Metanephros (tissue), 2 donors: ENCODE measurements around a stretch of chr17.

DNA sequence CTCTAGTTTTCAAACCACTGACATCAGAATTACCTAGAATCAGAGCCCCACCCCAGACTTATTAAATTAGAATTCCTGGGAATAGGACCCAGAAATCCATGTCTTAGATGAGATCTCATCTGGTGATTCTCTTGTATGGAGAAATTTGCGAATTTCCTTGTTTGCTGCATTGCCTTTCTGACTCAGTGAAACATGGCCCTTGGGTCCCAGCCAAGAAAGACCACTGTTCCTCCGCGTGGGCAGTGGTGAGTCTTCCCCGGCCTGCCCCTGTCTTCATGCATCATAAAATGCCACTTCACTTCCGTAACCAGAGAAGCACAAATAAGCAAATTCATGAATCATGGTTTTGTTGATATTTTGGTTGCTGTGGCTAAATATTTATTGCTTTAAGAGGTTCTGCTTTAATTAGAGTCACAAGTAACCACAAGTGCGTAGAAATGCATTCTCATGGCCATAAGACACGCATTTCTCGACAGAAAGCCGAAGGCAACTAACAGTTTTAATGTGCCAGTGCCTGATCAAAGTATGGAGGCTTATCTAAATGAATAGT is 76.3 kb downstream of the WIPI1 start:
- RAMPAGE, long total RNA, result no peak

GRCh38 chr17:68456262-68457013 is 858 bp downstream of the WIPI1 start:
- RAMPAGE, long total RNA, result no peak

GRCh38 chr17:68498428-68499176 is 13.6 kb upstream of the PRKAR1A start:
- RAMPAGE, long total RNA, result no peak

GRCh38 chr17:68542873-68543138 is 30.6 kb downstream of the PRKAR1A start:
- RAMPAGE, long total RNA, result no peak

DNA sequence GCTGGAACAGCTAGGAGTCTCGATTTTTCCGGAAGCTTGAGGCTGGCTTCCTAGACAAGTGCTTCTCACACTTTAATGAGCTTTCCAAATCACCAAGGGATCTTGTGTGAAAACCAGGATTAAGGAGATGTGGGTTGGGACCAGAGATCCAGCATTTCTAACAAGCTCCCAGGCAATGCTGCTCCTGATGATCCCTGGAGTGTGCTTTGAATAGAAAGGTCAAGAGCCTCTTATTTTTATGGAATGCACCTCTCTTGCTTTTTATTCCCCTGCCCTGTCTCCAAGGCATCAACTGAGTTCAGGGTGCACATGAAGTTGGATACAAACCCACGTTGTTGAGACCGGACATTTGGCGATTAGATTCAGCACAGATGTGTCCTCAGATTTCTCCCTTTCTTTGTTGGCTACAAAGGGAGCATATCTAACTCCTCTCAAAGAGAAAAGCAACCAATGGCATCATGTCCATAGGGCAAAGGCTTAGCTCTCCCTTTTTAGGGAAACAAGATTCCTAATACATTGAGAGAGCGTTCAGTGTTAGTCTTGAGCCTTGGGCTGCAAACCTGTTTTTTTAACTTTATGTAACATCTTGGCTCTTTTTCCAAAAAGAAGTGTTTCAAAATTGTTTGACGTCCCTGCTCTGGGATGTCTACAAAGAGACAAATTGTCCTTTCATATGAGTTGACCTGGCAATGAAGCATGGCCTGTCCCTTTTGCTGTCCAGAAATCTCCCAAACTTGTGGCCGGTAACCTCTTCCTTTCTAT is 40.6 kb upstream of the FAM20A start:
- RAMPAGE, long total RNA, result no peak

- RAMPAGE, long total RNA, result no peak
Measured at GRCh38 chr17:69004186-69005288, 49.3 kb upstream of the ABCA8 start.

DNA sequence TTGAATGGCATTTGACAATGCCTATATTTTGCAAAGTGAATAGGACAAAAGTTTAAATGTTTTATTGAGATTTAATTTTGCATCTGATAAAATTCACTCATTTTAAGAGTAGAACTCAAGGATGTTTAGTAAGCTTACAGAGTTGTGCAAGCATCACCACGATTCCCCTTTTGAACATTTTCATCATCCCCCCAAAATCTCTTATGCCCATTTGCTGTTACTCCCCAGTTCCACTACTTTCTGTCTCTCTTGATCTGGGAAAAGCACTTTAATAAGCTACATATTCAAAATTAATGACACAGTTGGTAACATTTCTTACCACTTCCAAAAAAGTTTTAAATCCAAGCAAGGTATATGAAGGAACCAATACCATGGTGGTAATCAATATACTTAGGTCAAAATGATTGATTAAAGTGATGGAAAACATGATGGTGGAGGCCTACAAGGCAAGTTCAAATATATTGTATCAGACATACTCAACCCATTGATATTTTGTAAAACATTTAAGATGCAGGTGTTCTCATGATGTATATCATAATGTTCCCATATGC is 30.2 kb upstream of the ABCA9 start:
- RAMPAGE, long total RNA, result no peak

DNA sequence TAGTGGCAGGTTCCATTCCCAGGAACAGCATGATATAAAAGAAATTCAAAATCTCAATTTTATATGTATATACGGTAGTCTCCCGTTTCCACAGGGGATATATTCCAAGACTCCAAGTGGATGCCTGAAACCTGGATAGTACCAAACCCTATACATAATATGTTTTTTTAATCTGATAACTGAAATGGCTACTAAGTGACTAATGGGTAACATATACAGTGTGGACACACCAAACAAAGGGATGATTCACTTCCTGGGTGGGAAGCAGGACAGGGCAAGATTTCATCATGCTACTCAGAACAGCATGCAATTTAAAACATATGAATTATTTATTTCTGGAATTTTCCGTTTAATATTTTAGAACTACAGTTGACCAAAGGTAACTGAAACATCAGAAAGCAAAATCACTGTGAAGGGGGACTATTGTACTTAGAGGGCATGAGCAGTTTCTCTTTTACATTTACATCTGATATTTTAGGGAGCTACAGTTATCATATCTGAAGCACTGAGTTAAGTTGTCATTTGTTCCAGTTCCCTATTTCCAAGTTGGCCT is 34.0 kb upstream of the ABCA6 start:
- RAMPAGE, long total RNA, result no peak

GRCh38 chr17:70137781-70138640 is 31.3 kb upstream of the KCNJ2 start:
- RAMPAGE, long total RNA, result no peak

DNA sequence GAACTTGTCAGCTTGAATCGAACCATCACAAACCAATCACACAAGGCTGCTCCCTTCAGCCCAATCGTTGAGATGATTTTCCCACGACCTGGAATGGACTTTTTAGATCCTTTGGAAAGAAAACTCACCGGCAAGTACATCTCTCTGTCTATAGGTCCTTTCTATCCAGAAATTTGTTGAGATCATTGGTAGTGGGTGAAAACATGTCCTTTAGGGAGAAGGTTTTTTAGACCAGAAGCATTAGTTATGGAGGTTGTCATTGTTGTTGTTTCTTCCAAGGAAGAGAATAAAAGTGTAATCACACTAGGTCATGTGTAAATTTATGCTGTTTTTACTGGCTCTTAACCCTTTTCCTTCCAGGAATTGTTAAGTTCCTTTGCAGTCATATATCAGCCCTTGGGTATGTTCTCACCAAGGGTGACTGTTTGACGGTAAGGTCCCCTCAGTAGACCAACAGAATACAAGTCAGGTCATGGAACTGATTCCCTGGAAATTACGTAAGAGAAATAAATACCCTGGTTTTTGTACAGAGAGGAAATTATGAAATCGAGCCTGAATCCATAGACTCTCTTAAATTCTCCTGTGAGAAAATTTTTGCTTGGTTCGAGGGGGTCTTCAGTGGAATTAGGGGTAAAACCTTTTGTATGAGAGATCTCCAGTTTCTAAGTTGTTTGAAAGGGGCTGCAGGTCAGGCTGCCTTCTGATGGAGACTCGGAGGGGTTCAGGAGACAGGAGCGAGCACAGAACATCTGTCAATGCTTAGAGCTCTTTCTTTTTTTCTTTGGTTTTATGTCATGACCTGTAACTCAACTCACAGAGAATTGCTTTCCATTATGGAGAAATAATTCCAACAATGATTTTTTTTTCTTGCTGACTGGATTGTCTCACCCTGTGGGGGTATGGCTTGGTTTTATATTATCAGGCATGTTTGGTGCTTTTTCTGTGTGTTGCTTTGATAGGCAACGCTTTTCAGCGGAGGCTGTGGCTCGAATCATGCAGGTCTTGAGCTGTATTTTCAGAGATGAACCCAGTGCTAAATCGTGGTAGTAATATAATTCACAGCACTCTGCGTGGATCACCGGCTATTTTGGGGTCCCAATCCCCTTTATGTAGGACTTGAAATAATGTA is 11.0 kb upstream of the KCNJ2 start:
- RAMPAGE, long total RNA, result no peak

DNA sequence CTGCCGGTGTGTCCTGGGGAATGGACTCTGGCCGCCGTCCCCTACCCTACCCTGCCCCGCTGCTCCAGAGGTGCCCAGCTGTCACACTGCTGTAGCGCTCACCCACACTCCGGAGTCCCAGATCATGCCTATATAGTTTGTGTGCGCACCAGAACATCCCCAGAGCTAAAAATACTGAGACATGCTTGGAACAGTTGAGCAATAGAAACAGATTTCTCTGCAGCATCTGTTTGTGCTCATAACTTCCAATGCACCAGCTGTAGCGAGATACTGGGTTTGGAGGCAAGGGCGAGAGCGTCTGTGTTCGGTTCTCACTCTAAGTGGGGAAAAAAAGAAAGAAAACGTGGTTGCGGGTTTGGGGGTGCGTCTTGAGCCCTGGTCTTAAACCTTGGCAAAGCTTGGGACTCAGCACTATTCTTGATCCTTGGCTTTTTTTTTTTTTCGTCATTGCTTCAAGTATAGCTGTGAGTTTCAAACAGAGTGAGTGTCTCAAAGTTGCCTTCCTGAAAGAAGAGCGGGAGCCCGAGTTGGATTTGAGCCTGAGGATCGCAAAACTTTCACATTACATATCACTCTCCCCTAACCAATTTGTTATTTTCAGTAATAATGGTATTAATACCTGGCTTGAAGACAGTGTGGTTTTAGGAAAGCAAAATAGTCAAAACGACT is 538 bp downstream of the KCNJ2 start:
- RAMPAGE, long total RNA, result no peak

- RAMPAGE, long total RNA, result no peak
Measured at GRCh38 chr17:71287367-71288024, 833.3 kb upstream of the SOX9 start.

GRCh38 chr17:71440355-71441064 is 680.3 kb upstream of the SOX9 start:
- RAMPAGE, long total RNA, result no peak

GRCh38 chr17:72113689-72114309 is 7.0 kb upstream of the SOX9 start:
- RAMPAGE, long total RNA, result no peak

- RAMPAGE, long total RNA, result no peak
Measured at GRCh38 chr17:72121340-72122337, 819 bp downstream of the SOX9 start.

DNA sequence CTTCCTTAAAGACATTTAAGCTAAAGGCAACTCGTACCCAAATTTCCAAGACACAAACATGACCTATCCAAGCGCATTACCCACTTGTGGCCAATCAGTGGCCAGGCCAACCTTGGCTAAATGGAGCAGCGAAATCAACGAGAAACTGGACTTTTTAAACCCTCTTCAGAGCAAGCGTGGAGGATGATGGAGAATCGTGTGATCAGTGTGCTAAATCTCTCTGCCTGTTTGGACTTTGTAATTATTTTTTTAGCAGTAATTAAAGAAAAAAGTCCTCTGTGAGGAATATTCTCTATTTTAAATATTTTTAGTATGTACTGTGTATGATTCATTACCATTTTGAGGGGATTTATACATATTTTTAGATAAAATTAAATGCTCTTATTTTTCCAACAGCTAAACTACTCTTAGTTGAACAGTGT is 3.7 kb downstream of the SOX9 start:
- RAMPAGE, long total RNA, result no peak

- RAMPAGE, long total RNA, result no peak
Measured at GRCh38 chr17:72124948-72126206, 4.6 kb downstream of the SOX9 start.

GRCh38 chr17:72182365-72183097 is 61.7 kb downstream of the SOX9 start:
- RAMPAGE, long total RNA, result no peak

GRCh38 chr17:72397888-72398313 is 277.1 kb downstream of the SOX9 start:
- RAMPAGE, long total RNA, result no peak

- RAMPAGE, long total RNA, result no peak
Measured at GRCh38 chr17:72413469-72414293, 292.9 kb downstream of the SOX9 start.